Gallbladder (tissue), 1 donor: ENCODE measurements around a stretch of chr21.

- PRO-cap: no peak
Observed at GRCh38 chr21:32599342-32599940, 12.7 kb downstream of the CFAP298 start.

- PRO-cap: no peak
Observed at GRCh38 chr21:32726500-32727035, 1.2 kb downstream of the SYNJ1 start.

GRCh38 chr21:33011364-33011967 is 14.3 kb upstream of the OLIG2 start:
- PRO-cap: no peak

GRCh38 chr21:33051934-33052448 is 17.9 kb upstream of the OLIG1 start:
- PRO-cap: no peak

GRCh38 chr21:33211984-33212887 is 17.5 kb upstream of the IFNAR2 start:
- PRO-cap: no peak

DNA sequence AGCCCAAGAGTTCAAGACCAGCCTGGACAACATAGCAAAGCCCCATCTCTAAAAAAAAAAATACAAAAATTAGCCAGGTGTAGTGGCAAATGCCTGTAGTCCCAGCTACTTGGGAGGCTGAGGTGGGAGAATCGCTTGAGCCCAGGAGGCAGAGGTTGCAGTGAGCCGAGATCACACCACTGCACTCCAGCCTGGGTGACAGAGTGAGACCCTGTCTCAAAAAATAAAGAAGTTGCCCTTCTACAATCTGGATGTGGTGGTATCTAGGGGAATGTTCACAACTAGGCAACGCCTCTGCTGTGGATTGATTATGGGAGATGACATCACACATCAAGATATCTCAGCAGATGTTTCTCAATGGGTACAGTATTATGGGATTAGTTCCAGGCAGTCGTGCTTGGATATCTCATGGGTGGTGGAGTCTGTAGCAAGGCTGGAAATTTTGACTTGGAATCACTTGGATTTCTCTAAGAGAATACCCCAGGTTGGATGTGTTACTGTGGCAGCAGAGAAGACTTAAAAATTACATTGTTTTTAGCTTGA is 7.7 kb downstream of the IFNAR2 start:
- PRO-cap: no peak

DNA sequence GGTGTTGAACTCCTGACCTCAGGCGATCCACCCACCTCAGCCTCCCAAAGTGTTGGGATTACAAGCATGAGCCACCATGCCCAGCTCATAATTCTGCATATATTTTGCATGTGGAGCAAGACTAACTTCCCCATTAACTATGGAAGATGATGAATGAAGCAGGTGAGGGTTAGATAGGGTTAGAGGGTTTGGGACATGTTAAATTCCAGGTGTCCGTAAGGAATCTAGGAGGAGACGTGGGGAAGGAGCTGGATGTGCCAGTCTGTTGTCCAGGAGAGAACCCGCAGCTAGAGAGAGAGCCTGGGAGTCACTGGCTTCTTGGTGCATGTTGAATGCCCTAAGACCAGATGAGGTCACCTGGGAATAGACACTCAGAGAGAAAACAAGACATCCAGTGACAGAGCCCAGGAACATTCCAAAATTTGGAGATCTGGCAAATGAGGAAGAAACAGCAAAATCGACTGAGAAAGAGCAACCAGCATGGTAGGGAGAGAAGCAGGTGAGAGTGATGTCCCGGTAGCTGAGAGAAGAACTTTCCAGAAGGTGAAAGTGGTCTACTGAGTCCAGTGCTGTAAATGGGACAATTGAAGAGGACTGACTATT is 15.3 kb upstream of the IL10RB start:
- PRO-cap: no peak

- PRO-cap: no peak
Observed at GRCh38 chr21:33282886-33283486, 16.8 kb downstream of the IL10RB start.

DNA sequence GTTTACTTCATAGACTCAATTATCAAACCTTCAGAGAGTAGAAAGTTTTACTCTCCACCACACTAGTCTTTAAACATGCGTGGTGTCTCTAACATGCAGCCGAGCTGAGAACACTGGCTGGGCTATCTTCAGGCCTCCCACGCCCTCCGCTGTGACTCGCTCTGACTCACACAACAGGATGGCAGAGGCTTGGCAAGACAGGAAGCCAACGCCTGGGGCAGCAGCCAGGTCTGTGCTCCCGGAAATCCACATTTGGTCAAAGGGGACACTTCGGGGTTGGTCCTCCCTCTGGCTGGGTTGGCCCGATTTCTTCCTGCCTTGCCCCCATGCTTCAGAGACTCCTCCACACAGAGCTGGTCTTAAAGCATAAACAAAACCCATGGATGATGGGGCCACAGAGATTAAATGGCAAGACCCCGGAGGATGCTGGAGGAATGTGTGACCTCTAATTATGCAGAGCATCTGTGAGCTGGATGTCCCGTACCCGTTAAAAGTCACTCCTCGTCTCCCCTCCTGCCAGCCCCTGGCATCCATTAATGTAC is 22.6 kb upstream of the IFNGR2 start:
- PRO-cap: bidirectional peak, plus-strand start at position 255 of the sequence, minus-strand start at position 112 of the sequence

- PRO-cap: no peak
Observed at GRCh38 chr21:33444172-33444574, 35.6 kb downstream of the TMEM50B start.

- PRO-cap: no peak
Observed at GRCh38 chr21:33480515-33480856, 712 bp upstream of the TMEM50B start.

DNA sequence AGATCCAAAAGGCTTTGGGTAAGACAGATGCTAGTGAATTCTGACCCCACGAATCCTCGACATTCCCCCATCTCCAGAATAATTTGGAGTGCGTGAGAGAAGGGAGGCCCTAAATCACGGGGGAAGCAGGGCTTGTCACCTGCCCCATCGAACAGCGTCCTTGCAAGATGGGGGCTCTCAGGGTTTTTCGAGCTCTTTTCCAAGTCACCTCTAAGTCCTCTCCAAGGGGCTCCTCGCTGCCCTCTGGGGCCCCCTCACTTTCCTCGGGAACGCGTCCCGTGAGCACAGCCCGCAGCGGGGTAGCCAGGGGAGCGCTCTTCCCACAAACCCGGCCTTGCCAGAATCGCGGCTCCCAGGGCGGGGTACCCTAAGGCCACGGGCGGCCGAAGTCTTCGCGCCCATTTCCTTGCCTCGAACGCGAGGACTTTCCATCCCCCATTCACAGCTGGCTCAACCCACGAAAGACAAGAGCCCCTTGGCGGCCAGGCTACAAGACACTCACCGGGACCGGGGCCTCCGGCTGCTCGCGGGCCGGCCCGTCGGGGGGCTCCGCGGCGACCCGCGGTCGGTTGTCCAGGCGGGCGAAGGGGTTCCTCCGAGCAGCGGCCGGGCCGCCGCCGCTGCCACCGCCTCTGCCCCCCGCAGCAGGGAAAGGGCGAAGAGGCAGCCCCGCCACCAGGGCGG is 523 bp downstream of the DONSON start:
- PRO-cap: no peak

GRCh38 chr21:33949391-33950831 is 34.3 kb upstream of the ATP5PO start:
- PRO-cap: no peak

GRCh38 chr21:34202982-34203554 is 129.7 kb downstream of the MRPS6 start:
- PRO-cap: no peak

DNA sequence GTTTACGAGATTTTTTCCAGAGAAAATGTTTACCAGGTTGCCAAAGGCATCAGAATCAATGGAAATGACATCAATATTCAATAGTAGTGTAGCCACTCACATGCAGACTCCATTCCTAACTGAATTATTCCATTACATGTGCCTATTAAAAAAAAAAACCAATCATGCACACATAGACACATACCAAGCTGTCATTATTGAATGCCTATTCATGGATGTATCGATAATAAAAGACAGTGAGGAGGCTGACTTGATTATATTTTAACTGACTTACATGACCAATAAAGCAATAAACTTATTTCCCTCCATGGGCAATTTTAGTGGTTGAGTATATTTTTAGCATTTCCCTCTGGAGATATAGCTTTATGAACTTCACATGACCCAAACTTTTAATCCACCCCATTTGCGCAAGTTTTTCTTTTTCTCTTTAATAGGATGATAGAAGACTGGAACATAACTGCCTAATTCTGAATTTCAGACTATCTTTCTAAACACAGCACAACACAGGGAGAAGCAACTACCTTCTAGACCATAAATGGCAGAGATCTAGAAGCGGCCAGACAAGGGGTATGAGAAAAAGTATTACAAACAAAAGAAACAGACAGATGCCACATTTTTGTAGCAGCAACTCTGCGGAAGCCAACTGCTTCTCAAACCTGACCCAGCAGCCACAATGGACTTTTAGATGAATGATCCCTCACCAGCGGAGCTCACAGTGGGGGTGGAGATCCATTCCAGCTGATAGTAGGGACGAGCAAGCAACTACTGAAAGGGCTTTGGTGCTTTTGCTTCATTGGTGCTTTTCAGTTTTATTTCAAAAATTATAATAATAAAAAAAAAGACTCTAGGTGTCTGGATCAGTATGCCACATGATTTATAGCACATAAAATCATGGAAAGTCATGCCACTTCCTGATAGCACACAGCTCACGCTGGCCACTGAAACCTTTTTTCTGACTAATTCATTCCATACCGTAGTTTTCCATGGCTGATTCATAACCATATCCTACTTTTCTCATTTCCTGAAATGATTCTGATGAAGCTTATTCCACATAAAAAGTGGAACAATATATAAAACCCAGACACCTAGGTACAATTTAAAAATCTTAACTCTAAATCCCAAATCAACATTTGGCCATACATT is 40.9 kb upstream of the KCNE1 start:
- PRO-cap: no peak

DNA sequence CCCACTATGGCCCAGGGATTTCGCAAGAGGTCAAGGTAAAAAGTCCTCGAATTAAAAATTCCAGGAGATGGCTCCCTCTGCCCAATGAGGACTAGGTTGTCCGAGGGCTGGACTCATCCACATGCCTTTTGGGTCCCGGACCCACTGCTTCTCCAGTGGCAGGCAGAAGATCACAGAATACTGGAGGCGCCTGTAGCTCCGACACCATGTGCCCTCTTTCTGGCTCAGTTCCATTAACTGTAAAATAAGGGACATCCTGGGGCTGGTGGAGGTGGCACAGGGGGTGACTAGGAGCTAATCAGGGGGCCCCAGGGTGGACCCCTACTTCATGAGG is 42.8 kb downstream of the RCAN1 start:
- PRO-cap: no peak

- PRO-cap: no peak
Observed at GRCh38 chr21:34592005-34592622, 22.8 kb downstream of the RCAN1 start.

GRCh38 chr21:34691346-34691897 is 22.6 kb downstream of the CLIC6 start:
- PRO-cap: no peak

- PRO-cap: no peak
Observed at GRCh38 chr21:34713005-34713594, 44.3 kb downstream of the CLIC6 start.

DNA sequence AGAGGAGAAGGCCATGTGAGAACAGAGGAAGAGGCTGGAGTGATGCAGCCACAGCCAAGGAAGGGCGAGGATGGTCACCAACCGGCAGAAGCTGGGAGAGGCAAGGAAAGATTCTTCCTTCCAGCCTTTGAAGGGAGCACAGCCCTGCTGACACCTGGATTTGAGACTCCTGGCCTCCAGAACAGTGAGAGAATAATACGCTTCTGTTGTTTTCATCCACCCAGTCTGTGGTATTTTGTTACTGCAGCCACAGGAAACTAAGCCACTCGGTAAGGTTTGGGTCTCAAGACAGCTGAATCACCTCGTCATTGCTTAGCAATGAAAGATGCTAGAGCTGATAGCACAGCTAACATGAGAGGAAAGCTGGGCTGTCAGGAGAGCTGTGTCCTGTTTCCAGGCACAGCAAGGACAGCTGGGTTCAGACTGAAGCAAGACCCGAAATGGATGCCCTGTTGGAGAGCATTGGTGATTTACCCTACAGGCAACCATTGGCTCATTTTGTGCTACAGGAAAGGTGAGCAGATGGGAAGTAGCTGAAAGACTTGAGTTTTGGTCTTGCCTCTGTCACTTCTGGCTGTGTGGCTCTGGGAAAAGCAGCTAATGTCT is 57.8 kb downstream of the CLIC6 start:
- PRO-cap: no peak